GM23338 (cell line): ENCODE measurements around a stretch of chr22.

- PRO-cap: no peak
- RAMPAGE, long total RNA: no peak
Measured at GRCh38 chr22:46609418-46609789, 10.8 kb upstream of the GRAMD4 start.

DNA sequence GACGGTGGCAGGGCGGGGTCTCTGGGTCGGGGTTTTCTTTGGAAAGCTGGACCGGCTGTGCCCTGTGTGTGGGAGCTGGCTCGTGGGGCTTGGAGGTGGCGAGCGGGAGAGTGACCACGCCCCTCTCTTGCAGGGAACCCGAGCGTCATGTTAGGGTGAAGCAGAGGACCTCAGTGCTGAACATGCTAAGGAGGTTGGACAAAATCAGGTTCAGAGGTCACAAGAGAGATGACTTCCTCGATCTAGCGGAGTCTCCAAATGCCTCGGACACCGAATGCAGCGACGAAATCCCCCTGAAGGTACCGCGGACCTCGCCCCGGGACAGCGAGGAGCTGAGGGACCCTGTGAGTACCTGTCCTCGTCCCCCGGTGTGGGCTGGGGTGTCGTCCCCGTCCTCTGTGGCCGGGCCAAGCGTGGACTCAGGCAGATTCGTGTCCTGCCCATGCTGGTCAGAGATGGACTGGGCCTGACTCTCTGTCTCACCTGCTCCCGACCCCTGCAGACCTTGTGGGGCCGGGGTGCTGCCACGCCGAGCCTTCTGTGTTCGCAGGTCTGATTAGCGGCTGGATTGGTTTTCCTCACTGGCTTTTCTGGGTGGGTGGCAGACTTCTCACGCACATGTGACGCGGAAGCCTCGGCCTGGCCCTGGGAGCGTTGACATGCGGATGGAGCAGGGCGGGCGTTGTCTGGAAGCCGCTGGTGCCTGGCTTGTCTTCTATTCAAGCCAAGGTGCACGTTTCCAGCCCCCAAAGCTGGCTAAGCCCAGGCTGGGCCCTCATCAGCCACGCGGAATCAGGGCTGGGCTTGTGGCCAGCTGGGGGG lies 6.6 kb downstream of the GRAMD4 start:
- PRO-cap: no peak
- RAMPAGE, long total RNA: no peak

GRCh38 chr22:46634840-46636017 lies 15.0 kb downstream of the GRAMD4 start:
- PRO-cap: no peak
- RAMPAGE, long total RNA: no peak

GRCh38 chr22:46660083-46661208 lies 40.3 kb downstream of the GRAMD4 start:
- PRO-cap: no peak
- RAMPAGE, long total RNA: no peak

- PRO-cap: no peak
- RAMPAGE, long total RNA: no peak
Measured at GRCh38 chr22:46691576-46692052, 46.4 kb downstream of the CERK start.

DNA sequence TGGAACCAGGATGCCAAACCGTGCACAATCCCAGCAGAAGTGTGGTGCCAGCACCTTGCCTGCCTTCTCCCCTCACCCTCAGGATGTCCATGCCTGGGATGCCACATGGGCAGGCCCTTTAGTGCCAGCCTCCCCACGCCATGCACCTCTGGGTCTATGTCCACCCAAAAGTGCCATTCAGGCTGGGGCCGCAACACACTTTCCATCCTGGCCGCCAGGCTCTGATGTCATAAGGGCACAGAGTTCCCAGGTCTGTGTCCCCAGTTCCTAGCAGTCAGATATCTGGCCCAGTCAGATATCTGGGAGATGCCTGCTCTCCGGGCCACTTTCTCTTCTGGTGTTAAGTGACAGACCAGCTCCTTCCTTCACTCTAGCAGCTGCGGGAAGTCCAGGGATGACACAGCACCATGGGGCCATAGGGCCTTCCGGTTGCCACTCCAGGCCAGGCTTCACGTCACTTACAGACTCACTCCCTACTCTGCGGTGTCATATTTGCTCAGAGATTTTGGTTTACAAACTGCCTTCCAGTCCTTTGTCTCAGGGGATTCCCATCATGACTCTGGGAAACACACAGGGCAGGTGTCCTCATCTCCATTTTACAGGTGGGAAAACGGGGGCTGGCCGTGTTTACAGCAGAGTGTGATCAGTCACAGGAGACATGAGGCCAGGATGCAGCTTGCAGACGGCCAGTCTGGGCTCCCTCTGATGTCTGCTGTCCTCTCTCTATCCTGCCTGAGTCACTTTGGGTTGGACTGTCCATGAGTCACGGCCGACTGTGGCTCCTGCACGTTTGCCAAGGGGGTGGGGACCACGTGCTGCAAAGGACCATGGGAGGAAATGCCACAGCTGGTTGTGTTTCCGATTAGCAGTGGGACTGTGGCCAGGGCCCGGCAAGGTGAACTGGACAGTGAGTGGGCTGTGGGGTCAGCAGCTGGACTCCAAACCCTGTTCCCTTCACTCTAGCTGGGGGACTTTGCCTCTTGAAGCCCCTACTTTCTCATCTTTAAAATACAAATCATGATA lies 8.3 kb upstream of the TBC1D22A start:
- PRO-cap: no peak
- RAMPAGE, long total RNA: no peak

- PRO-cap: no peak
- RAMPAGE, long total RNA: no peak
Measured at GRCh38 chr22:46774355-46775217, 12.1 kb downstream of the TBC1D22A start.

DNA sequence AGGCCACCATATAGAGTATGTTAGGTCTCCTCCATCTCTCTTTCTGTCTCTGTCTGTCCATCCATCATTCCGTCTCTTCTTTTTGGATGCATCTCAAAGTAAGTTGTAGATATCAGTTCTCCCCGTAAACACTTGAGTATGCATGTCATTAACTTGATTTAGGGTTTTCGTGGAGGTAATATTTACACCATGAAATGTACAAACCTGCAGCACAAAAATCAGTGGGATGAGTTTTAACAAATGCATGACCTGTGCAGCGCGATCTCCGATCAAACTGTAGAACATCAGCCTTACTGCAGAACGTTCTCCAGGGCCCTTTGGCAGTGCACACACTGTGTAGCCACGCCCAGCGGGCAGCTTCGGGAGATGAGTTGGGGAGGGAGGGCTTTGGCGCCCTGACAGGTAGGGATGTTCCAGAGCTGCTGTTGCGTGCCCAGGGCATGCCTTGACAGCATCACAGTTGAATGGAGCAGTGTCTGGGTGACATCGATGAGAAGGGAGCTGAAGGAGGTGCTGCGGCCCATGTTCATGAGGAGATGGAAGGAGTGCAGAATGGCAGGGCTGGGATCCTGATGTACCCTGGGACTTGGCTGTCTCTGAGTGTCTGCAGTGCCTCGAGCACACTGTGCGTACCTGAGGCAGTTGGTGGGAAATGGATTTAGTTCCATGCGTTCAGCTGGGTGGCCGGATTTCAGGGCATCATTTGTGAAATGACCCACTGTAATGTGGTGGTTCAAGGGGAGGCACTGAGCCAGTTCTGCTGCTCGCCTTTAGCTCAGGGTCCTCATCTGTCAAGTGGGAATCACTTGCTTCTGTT lies 80.2 kb downstream of the TBC1D22A start:
- PRO-cap: no peak
- RAMPAGE, long total RNA: no peak

DNA sequence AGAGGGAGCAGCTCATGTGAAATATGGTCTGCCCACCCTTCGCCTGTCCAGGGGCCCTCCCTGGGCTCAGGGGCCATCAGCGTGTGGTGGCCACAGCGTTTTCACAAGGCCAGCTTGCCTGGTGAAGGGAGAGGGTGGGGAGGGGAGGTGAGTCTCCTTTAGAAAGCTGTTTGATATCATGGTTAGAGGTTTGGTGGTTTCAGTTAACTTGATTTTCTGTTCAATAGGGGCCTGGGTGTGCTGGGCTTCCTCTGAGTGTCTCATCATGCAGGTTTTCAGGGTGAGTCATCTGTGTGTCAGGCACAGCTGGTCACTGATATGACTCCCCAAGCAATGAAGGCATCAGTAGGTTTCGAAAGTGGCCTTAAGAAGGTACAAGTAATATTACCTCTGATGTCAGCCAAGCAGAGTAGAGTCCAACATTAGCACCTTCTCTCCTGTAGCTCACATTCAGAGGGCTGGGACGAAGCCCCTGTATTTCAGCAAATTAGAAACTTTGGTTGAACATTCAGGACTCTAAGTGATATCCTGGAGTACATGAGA lies 172.4 kb downstream of the TBC1D22A start:
- PRO-cap: no peak
- RAMPAGE, long total RNA: no peak

DNA sequence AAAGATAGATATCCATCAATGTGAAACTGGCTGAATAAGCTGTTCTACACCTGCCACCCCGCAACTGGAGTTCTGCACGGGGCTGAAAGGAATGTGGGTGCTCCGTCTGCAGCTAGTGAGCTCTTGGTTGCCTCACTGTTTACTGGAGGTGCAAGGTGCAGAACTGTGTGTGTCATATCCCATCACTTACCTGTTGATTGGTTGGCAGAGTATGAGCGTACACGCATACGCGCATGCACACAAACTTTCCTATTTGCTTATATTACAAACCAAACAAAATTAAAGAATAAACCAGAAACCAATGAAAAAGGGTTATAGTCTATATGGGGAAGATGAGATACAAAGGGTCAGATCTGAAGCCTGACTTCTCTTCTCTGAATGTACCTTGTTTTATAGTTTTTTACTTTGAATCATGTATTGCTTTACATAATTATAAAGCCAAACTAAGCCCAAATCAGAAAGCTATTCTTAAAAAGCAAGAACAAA lies 324.5 kb downstream of the TBC1D22A start:
- PRO-cap: no peak
- RAMPAGE, long total RNA: no peak

GRCh38 chr22:47277777-47278165 lies 515.3 kb downstream of the TBC1D22A start:
- PRO-cap: no peak
- RAMPAGE, long total RNA: no peak

GRCh38 chr22:47333656-47334130 lies 571.2 kb downstream of the TBC1D22A start:
- PRO-cap: no peak
- RAMPAGE, long total RNA: no peak

DNA sequence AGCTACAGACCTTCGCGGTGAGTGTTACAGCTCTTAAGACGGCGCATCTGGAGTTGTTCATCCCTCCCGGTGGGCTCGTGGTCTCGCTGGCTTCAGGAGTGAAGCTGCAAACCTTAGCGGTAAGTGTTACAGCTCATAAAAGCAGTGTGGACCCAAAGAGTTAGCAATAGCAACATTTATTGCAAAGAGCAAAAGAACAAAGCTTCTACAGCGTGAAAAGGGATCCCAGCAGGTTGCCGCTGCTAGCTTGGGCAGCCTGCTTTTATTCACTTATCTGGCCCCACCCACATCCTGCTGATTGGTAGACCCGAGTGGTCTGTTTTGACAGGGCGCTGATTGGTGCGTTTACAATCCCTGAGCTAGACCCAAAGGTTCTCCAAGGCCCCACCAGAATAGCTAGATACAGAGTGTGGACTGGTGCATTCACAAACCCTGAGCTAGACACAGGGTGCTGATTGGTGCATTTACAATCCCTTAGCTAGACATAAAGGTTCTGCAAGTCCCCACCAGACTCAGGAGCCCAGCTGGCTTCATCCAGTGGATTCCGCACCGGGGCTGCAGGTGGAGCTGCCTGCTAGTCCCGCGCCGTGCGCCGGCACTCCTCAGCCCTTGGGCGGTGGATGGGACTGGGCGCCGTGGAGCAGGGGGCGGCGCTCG lies 725.4 kb downstream of the TBC1D22A start:
- PRO-cap: no peak
- RAMPAGE, long total RNA: no peak

- PRO-cap: no peak
- RAMPAGE, long total RNA: no peak
Measured at GRCh38 chr22:47631322-47632454, 857.7 kb upstream of the TAFA5 start.

DNA sequence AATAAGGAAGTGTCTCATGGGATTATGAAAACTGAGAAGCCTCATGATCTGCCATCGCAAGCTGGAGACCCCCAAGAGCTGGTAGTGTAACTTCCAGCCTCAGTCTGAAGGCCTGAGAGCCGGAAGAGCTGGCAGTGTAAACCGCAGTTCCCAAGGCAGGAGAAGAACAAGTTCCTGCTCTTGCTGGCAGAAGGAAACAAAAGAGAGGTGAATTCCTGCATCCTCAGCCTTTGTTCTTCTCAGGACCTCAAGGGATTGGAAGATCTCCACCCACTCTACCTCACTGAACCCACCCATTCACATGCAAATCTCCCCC lies 416.7 kb upstream of the TAFA5 start:
- PRO-cap: unidirectional peak, minus-strand start at position 100 of the sequence; unidirectional peak, minus-strand start at position 168 of the sequence; bidirectional peak, plus-strand start outside the sequence, minus-strand start at position 168 of the sequence
- RAMPAGE, long total RNA: no peak

DNA sequence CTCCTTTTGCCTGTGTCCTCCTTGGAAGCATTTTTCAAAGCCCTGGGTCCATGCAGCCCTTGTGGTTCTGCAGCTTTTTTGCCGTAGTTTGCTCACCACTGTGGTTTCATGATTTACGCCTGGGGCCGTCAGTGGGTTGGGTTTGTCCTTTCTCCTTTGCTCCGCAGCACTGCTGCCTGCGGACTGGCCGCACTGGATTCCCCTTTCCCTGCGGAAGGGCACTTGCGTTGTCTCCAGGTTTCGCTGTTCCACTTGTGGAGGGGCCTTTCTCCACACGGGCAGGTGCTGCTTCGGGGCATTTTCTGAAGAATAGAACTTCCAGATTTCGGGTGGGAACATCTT lies 77.4 kb downstream of the TAFA5 start:
- PRO-cap: no peak
- RAMPAGE, long total RNA: no peak

DNA sequence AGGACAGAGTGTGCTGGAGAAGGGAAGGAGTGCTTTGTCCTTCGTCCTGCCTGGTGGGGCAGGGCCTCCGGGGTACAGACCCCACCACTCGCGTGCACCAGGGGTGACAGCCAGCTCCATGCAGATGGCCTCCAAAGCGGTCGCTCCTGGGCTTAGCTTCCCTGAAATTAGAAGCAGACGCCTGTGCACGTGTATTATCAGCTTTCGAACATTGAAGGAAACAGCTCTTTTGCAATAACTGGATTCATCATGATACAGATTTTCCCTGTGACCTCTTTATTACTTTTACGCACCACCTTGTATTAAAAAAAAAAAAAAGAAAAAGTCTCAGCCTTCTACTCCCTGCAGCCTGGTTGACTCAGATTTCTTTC lies 378.6 kb downstream of the TAFA5 start:
- PRO-cap: unidirectional peak, minus-strand start at position 145 of the sequence
- RAMPAGE, long total RNA: no peak

DNA sequence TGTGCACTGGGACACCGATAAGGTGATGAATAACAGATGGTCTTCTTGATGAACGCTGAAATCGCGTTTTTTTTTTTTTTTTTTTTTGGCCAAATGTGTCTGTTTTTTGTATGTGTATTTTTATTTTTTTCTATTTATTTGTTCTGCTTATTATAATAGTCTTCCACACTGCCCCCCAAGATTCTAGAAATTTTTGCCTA lies 577.4 kb downstream of the TAFA5 start:
- PRO-cap: no peak
- RAMPAGE, long total RNA: no peak

GRCh38 chr22:49152084-49152562 lies 662.8 kb downstream of the TAFA5 start:
- PRO-cap: no peak
- RAMPAGE, long total RNA: no peak

DNA sequence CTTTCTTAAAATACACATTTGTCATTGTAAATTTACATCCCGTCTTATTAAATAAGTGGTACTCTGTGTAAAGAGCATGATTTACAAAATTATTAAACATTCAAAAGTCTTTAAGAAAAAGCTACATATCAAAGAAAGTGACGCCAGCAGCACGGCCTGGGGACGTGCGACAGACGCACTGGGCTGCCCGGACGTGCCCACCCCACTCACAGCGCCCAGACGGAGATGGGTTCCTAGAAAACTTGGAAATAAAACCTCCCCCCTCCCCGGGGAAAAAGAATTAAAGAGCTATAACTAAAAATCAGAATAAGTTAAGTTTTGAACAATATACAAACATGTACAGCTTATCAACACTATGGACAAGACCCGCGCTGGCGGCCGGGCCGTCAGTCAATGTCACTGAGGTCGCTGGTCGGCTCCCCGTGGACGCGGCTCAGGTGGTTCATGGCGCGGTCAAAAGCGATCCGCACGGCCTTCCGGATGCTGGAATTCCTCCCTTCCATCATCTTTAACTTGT lies 53.8 kb downstream of the BRD1 start:
- PRO-cap: no peak
- RAMPAGE, long total RNA: no peak